ENCODE results near the genes H2BK1, CHPF2 and RHEB.

DNA sequence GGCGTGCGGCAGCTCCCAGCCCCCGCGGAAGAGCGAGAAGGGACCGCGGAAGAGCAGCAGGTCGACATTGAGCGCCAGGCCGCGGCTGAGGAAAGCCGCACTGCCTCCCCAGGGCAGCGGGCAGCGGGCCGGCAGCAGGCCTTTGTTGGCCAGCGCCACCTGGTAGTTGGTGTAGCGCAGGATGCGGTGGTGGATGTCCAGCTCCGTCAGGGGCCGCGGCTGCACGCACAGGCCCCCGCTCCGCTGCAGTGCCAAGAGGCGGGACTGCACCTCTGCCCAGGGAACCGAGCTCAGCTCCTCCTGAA lies 5.3 kb downstream of the ATG9B start:
- RRBS: no CpG with 5 or more reads among the region's 26 CpGs

DNA sequence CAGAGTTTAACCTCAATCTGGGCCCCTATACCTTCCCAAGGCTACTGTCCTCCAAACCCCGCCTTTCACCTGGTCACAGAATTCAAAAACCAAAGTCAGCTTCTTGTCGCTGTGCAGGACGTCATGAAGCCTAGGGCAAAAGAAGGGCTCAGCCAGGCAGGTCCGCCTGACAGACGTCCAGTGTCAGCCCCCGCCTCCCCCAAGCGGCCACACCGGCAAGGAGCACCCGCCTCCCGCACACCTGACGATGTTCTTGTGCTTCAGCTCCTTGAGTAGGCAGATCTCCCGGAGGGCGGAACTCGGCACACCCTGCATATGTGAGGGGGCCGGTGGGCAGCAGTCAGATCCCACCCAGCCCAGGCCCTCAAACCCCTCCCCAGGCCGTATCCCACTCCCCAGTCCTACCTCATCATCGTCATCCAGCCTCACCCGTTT lies 1.0 kb downstream of the CDK5 start:
- RRBS: 80% methylated on average over 7 of the region's 18 CpGs

DNA sequence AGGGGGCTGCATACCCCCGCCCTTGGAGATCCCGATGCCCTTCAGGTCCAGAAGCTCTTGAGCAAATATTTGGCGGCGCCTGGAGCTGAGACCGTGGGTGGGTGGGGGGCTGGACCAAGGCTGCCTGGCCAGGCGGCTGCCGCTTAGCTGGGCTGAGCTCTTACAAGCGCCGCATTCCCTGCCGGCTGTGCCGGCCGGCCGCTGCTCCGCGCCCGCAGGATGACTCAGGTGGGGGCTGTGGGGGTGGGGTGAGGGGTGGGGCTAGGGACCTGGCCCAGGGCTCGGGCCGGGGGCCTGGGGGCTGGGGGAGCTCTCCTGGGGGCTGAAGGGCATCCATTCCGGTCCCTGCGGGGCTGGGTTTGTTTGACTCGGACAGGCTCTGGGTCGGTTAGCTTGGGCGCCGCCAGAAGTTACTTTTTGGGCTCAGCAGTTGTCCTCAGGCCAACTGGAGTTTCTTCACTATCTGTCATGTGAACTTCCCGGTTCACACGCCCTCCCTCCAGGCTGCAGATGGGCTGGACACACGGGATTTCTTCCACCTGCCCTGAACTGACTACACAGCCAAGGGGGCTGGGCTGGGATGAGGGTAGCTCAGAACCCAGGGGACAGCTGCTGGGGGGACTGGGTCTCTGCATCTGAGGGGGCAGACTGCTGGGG lies 3.7 kb downstream of the SLC4A2 start:
- RRBS: 6% methylated on average over 3 of the region's 27 CpGs

DNA sequence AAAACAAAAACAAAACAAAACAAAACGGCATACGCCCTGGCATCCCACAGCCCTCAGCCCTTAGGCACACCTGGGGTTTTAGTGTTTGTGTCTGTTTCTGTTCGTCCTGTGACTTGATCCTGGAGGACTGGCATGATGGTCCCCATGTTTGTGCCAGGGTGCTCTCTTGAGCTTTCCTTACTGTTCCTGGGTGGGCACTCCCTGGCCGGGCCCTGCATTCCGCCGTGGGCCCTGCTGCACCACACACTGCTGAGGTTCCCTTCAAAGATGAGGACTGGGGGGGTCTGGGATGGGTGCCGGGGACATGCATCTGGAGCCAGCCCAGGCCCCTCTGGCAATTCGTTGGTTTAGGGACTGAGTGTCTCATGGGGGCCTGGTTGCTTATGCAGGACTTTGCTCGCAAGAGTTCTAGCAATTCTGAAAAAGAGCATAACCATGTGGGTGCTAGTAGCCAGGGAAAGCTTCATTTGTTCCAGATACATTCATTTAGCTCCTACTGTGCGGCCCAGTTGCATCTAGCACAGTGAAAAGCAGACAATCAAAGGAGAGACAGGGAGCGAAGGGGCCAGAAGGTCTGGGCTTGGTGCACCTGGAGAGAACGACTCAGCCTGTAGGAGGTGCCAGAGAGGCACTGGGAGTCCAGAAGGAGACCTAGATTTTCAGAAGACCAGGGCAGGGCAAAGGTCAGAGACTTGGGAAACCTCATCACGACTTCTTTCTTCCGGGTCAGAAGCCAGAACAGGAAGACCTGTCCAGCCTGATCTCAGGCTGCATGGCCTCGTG lies 4.9 kb downstream of the AGAP3 start:
- RRBS: 90% methylated on average over 4 of the region's 15 CpGs

DNA sequence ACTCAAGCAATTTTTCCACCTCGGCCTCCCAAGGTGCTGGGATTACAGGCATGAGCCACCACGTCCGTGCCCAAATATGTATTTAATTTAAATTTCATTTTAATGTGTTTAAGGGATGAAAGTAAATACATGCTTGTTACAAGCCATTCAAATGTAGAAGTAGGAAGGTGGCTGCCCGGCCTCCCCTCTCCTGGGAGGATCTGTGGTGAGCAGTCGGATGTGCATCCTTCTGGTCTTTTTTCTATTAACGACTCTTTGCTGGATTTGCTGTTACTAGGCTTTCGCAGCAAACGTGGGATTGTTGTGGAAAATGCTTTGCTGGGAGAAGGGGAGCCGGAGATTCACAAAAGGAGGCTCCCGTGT lies 7.1 kb downstream of the AGAP3 start:
- RRBS: no CpG with 5 or more reads among the region's 10 CpGs

DNA sequence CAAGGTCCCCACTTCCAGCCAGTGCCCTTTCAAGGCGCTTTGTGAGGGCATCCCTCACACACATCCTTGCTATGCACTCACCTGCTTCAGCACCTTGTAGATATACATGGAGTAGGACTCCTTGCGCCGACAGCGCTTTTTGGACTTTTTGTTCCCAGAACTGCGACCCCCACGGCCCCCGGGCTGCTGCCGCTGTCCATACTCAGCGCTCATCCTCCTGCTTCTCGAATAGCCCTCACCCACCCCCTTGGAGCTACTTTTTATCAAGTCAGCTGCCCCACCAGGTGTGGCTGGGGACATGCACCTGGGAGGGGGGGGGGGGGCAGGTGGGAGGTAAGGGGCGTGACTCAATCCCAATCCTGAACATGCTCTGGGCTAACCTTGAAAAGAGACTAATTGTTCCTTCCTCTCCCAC lies at the start of gene H2BK1:
Gene H2BK1 (minus strand): TSS at position 383 of the 415 bp plus-strand sequence.
- RRBS: no CpG with 5 or more reads among the region's 11 CpGs

GRCh38 chr7:151232307-151232642 lies at the start of gene CHPF2:
TSS of gene CHPF2 (plus strand) at chr7:151232483.
- RRBS: under 1% methylated on average over 23 of the region's 38 CpGs

DNA sequence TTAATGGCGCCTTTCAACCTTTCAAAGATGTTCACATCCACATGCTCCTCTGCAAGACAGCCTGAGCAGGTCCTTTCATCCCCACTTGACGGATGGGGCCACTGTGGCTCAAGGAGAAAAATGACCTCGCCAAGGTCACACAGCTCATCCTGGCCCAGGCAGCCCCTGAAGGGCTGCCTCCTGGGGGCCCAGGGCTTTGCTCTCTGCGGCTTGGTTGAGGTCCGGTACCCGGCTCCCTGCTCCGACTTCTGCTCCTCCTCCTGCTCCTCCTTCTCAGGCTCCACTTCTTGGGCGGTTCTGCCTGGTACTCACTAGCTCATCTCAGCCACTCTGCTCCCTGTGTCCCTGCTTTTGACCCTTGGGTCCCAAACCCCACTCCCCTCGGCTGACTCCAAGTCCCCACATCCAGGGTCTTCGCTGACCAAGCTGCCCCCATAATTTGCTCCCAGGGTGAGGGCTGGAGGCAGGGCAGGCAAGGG lies 2.5 kb downstream of the SMARCD3 start:
- RRBS: no CpG with 5 or more reads among the region's 10 CpGs

GRCh38 chr7:151249015-151249687 lies 657 bp upstream of the SMARCD3 start:
- RRBS: no CpG with 5 or more reads among the region's 47 CpGs

- RRBS: no CpG with 5 or more reads among the region's 8 CpGs
Measured at GRCh38 chr7:151339969-151340575, 1.5 kb upstream of the NUB1 start.

DNA sequence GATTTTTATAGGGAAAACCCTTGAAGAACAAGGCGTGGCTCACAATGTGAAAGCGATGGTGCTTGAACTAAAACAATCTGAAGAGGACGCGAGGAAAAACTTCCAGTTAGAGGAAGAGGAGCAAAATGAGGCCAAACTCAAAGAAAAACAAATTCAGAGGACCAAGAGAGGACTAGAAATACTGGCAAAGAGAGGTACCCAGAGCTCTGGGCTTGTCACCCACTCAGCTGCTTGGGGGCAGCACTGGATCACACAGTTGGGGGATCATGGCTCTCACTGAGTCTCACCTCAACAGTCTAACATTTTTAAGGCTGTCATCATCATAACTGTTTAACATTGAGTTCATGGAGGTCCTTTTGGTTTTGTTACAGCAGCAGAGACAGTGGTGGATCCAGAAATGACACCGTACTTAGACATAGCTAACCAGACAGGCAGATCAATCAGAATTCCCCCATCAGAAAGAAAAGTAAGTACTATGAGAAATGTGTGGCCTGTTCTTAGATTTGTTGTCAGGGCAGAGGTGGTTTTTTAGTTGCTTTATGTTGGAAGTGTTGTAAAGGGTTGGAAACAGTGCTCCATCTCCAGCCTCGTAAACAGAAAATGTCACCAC lies 14.2 kb downstream of the NUB1 start:
- RRBS: no CpG with 5 or more reads among the region's 6 CpGs

- RRBS: no CpG with 5 or more reads among the region's 8 CpGs
Measured at GRCh38 chr7:151400042-151400331, 9.9 kb downstream of the WDR86 start.

DNA sequence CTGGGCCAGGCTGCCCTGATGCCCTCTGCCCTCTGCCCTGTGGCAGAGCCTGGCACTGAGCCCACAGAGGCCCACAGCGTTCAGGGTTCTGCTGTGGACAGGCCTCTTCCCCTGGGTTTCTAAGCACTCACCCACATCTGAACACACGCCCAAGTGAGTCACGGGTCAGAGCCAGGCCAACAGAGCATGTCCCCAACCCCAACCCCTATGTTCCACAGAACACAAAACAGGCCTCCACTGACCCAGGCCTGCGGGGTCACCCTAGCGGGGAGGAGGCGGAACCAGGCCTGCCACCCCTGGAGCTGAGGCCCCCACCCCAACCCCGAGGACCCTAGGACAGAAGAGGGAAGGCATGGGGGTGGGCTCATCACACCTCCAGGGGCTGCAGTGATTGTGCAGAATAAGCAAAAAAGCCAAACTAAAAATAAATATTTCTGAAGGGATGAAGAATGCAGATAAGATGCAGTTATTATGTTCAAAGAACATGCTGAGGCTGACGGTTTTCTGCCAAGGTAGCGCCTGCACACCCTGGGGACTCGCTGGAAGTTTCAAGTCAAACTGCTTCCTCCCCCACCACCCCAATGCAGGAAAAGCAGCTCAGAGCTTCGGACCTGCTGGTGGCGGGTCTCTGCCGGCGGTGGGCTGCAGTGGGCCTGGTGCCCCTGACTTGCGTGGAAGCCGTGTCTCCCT lies 5.4 kb downstream of the WDR86 start:
- RRBS: no CpG with 5 or more reads among the region's 16 CpGs

DNA sequence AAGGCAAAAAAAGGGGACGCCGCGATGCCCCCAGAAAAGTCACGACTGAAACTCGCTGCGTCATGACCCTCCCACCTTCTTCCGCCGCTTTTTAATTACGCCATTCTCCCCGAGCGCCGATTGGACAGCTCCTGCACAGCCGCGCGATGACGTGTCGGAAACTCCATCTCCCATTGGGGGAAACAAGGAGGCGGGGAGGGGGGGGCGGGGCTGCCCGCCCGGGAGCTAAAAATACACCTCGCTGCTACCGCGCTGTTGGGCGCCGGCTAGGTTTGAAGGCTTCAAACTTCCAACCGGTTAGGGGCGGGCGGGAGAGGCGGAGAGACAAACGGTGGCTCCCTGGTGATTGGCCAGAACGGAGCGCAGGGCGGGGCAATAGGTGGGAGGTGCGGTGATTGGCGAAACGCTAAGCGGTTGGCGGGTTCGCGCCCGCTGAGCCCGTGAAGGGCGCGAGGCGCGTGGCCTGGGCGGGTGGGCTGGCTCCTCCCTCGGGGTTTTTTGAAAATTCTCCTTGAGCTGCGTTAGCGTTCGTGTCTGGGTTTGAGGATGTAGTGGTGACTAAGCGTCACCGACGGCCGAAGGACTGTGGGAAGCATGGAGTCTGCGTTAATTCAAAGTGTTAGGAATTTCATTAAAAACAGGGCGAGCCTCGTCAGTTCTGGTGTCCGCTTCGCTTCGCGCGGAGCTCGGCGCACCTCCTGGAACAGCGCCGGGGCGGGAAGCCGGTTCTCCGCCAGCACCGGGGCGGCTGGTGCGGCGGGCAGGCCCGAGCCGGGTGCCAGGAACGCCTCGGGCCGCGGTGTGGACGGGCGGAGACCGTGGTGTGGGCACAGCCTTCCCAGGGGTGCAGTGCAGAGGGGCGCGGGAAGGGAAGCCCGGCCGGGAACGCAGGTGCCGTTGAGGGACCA lies at the start of gene RHEB:
Gene RHEB (minus strand): TSS at position 73 of the 908 bp plus-strand sequence.
- RRBS: 53% methylated on average over 18 of the region's 90 CpGs

DNA sequence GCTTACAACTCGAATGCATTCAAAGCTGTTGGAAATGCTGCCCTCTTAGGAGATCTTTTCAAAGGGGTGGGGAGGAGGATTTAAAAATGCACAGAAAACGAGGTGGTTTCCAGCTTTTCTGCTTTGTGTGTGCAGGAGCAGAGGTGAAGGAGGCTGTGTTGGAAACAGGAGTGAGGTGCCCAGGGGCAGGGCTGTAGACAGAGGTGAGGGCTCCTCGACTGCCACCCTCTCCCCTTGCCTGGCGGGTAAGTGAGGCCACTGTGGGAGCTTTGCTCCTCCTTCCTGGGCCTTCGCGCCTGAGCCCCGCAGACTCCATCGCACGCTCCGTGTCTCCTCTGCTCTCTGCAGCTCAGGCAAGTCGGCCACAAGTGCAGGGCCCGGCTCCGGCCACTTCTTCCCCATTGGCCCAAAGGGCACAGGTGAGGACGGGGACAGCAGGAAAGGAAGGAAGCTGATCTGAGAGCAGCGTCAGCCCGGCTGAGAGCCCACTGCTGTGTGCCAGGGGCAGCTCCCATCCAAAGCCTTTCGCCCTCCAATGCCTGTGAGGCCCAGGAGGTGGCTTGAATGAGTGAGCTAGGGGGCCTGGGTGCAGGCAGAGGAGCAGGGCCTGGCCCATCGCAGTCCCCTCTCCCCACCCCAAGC lies 33.6 kb upstream of the RHEB start:
- RRBS: 83% methylated on average over 3 of the region's 18 CpGs

GRCh38 chr7:151558392-151558897 lies 38.8 kb upstream of the RHEB start:
- RRBS: 92% methylated on average over 2 of the region's 13 CpGs

DNA sequence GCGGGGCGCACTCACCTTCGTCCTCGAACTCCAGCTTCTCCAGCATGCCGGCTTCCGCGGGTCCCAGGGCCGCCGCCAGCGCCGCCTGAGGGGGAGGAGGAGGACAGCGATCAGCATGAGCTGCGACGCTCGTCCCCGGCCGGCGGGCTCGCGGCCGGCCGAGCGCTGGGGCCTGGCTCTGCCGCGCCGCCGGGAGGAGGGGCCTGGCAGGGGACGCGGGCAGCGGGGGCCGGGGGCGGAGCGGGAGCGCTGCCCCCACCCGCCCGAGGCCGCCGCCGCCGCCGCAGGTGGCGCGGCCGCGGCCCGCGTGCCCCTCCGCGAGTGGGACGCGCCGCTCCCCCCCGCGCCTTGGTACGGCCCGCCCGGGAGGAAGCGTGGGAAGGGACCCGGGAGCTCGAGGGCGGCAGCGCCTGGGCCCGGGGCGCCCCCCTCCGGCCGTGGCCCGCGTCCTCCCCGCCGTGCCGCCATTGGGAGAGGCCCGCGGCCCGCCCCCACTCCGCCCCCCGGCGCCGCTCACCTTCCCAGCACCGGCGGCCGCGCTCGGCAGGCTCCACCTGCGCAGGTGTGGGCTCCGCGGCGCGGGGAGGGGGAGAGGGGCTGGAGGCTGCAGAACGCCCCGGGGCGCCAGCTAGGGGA lies 112.5 kb upstream of the RHEB start:
- RRBS: 9% methylated on average over 47 of the region's 91 CpGs

- RRBS: no CpG with 5 or more reads among the region's 6 CpGs
Measured at GRCh38 chr7:151652125-151652707, 132.5 kb upstream of the RHEB start.

DNA sequence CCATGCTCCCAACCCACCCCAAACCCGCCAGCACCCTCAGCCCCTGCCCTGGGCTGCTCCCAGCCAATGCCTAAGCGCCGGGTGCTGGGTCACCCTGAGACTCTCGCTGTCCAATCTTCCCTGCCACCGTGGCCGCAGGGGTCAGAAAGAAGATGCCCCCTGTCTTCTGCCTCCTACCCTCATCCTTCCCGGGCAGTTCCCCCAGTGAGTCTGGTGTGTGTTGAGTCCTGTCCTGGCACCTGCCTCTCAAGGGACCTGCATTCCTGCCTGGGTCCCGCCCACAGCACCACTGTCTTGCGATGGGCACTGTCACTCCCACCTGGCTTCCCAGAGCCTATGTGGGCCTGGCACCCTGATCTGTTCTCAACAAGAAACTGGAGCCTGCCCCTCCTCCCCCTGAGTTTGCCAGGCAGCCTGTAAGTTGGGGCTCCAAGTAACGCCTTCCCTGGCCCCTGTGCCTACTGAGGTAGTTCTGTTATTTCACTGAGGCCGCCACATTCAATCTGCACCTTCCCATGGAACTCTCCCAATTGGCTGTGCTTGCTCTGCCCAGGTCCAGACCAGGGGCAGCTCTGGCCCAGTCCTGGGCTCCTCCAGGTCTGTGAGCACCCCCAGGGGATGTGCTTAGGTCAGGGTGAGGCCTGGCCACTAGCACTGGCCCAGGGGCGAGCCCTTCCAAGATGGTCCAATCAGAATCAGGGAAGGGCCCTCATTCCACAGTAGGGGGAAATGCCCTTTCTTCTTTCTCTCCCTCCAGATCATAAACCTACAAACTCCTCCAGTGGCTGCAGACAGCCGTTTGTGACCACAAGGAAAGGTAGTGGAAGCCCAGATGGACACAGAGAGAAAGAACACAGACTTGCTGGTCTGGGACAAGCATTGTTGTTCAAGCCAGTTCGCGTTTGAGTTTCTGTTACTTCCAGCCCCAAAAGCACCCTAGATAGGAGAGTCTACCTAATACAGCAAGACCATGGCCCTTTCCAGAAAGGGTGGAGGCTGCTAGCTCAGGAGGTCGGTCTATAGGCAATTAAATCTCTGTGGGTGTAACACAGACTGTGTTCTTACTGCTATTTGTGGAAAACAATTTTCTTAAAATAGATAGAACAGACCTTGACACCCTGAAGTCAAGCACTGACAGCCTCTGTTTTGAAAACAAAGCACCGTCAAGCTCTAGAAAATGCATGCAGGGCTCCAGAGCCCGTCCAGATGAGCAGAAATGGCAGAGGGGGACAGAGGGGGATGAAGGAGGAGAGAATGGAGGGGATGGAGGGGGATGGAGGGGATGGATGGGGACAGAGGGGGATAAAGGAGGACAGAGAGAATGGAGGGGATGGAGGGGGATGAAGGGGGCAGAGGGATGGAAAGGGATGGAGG lies 157.0 kb downstream of the PRKAG2 start:
- RRBS: 92% methylated on average over 3 of the region's 18 CpGs